ENCODE measurements around the gene LAPTM4A.

GRCh38 chr2:19801152-19801749 lies 100.5 kb downstream of the TTC32 start:
- RRBS: no CpG with 5 or more reads among the region's 13 CpGs

GRCh38 chr2:19891986-19892330 lies 9.8 kb downstream of the TTC32 start:
- RRBS: no CpG with 5 or more reads among the region's 4 CpGs

DNA sequence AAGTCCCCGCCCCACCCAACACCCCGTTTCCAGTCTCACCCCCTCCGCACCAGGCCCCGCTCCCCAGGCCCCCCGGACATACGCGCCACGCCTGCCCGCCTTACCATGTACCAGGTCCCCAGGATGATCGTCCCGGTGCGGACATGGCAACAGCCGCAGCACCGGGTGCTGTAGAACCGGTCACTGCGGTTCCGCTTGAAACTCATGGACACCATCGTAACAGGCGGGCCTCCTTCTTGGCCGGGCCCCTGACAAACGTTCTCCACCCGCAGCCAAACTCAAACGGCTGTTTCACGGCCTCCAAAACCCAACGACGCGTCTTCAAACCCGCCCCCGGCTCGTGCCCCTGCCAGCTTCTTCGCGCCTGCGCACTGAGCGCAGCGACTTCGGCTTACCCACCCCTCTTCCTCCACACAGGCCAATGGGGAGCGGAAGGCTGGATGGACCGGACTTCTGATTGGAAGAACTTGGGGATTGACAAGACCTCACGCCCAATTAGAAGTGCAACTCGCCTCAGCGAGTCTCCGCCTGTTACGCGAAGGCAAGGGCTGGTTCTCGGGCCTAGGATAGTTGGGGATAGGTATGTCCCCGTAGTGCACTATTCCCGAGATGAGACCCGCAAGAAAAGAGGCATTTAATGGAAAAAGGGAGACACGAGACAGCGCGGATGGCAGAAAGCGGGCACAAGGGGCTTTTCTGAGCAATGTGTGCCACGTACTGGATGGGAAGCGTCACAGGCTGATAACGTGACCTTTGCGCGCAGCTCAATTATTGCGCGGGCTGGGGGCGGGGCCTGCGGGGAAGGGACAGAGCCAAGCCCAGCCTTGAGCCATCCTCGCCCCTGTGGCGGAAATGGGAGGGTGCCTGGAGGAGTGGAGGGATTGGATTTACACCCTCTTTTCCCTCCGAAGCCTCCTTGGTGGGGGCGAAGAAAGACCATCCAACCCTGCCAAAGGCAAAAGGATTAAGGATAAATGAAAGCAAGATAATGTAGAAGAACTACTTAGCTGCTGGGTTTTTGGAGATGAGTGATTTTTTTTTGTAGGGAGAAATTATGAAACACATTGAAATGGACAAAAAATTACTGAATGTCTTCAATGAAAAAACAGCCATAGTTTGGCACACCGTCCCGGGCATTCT lies at the start of gene LAPTM4A:
TSS of gene LAPTM4A (minus strand) at position 323 of the 1,140 bp plus-strand sequence.
- RRBS: 1% methylated on average over 26 of the region's 67 CpGs

GRCh38 chr2:20221616-20221980 lies 3.3 kb downstream of the SDC1 start:
- RRBS: no CpG with 5 or more reads among the region's 2 CpGs

GRCh38 chr2:20231462-20232004 lies 6.6 kb upstream of the SDC1 start:
- RRBS: no CpG with 5 or more reads among the region's 9 CpGs

DNA sequence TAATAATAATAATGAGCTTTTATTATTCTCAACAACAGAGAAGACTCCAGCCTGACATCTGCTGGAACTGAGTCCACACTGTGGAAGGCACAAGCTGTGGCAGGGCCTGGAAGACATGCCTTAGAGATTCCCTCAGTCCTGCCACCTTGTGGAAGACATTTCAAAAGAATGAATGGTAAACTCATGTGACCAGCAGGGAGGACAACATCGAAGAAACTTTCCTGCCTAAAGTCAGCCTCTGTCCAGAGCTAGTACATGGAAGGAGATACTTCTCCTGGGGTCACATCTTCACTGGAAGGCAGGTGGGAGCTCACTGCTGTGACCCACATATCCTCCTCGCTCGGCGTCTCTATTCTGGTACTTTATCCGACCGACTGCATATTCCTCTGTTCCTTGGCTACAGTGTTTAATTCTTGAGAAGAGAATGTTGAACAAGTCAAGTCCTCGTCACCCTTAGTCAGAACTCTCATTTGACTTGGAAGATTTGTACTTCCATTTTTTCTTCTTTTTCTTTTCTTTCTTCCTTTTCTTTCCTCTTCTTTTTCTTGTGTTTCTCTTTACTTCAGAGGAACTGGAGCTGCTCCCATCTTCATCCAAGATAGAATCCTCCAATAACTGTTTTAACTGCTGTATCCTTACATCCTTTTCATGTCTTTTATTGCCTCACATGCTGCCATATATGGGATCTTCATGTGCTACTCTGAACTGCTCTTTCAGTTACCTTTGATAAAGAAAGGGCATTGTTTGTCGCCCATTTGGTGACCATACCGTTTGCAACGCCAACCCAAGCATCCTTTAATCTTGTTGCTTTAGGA lies 59.4 kb downstream of the PUM2 start:
- RRBS: no CpG with 5 or more reads among the region's 10 CpGs

GRCh38 chr2:20423747-20424163 lies 23.1 kb upstream of the RHOB start:
- RRBS: no CpG with 5 or more reads among the region's 2 CpGs

- RRBS: 1% methylated on average over 18 of the region's 29 CpGs
Measured at GRCh38 chr2:20447243-20447423, 259 bp downstream of the RHOB start.

- RRBS: no CpG with 5 or more reads among the region's 6 CpGs
Measured at GRCh38 chr2:20474813-20475714, 28.2 kb downstream of the RHOB start.

- RRBS: no CpG with 5 or more reads among the region's 7 CpGs
Measured at GRCh38 chr2:20483172-20483953, 36.5 kb downstream of the RHOB start.

DNA sequence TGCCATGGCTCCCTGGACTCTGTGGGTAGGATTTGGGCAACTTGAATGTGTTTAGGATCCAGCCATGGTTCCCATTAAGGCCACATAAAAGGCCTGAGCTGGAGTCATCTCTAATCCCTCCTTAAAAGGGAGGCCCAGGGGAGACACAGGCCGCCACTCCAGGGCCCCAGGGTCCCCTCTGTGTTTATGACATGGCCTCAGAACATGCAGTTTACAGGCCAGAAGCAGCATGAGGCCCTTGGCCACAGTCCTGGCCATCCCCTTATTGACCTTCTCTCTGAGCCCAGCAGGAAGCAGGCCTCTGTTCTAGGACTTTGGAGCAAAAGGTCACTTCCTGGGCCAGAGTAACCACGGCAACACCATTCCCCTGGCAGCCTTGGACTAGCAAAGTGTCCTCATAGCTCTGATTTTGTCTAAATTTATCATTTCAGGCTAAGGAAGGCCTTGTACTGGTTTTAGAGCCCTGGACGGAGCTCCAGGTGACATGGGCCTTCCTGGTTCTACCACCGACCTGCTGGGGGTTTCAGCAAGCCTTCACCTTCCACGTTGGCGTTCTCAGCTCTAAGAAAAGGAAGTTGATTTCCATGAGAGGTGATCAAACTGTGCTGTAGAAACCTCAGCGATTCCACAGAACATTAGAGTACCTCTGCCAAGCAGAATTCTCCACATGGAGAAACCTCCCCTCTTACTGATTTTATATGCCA lies 53.8 kb downstream of the HS1BP3 start:
- RRBS: no CpG with 5 or more reads among the region's 7 CpGs

- RRBS: no CpG with 5 or more reads among the region's 8 CpGs
Measured at GRCh38 chr2:20620309-20620736, 30.6 kb downstream of the HS1BP3 start.

GRCh38 chr2:20635065-20635613 lies 15.8 kb downstream of the HS1BP3 start:
- RRBS: no CpG with 5 or more reads among the region's 6 CpGs

DNA sequence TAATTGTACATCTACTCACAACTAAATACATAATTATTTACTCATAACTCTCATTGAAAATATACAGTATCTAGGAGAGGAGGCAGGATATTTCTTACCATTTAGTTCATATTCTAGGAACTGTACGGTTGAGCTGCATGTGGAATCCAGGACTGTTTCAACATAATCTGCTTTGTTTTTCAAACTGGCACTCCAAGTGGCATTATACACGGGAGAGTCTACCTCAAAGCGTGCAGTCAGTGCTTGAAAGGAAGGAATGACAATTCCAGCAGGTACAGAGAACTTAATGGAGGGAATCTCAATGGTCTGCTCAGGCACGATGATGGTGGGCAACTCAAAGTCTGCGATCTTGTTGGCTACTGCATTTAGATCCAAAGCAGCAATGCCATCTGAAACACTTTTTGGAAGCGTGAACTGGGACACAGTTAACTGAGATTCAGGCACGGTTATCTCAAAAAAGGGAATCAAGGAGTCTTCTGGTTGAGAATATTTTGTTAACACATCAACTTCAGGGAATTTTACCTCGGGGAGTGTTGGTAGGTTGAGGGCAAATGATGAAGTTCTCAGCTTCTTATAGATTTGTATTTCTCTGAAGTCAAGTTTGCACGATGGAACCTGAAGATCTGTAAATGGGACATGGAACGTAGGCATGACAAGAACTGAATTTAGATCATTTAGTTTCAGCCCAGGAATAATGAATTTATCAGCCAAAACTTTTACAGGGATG lies 38.7 kb downstream of the APOB start:
- RRBS: no CpG with 5 or more reads among the region's 10 CpGs

DNA sequence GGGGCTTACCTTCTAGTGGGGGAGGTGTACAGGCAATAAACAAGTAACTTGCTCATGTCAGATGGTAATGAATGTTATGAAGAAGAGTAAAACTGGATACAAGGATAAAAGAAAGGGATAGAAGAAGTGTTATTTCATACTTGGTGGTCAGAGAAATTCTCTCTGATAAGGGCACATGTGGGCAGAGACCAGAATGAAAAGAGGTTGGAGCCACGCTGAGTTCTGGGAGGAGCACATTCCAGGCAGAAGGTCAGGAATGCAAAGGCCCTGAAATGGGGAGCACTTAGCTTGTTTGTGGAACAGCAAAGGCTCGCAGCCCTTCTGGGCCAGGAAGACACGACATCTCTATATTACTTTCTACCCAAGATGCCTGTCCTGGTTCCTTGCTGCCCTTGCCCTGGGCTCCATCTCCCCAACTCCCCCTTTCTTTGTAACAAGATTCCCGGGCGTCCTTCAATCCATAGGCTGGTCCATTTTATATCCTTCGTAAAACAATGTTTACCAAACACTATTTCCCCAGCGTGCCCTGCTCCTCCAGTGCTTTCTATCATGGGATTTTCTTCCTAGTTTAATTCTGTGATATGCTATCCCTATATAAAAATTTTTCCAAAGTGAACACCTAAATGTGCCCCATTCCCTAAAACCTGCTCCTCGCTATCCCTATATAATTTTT lies 26.4 kb downstream of the APOB start:
- RRBS: no CpG with 5 or more reads among the region's 8 CpGs

- RRBS: no CpG with 5 or more reads among the region's 5 CpGs
Measured at GRCh38 chr2:21020713-21021838, 22.8 kb downstream of the APOB start.

DNA sequence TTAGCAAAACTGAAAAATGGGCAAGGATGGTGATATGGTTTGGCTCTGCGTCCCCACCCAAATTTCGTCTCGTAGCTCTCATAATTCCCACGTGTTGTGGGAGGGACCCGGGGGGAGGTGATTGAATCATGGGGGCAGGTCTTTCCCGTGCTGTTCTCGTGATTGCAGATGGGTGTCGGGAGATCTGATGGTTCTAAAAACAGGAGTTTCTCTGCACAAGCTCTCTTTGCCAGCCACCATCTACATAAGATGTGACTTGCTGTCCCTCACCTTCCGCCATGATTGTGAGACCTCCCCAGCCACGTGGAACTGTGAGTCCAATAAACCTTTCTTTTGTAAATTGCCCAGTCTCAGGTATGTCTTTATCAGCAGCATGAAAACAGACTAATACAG lies 4.0 kb downstream of the APOB start:
- RRBS: no CpG with 5 or more reads among the region's 10 CpGs

- RRBS: no CpG with 5 or more reads among the region's 21 CpGs
Measured at GRCh38 chr2:21042748-21043494, 952 bp downstream of the APOB start.

DNA sequence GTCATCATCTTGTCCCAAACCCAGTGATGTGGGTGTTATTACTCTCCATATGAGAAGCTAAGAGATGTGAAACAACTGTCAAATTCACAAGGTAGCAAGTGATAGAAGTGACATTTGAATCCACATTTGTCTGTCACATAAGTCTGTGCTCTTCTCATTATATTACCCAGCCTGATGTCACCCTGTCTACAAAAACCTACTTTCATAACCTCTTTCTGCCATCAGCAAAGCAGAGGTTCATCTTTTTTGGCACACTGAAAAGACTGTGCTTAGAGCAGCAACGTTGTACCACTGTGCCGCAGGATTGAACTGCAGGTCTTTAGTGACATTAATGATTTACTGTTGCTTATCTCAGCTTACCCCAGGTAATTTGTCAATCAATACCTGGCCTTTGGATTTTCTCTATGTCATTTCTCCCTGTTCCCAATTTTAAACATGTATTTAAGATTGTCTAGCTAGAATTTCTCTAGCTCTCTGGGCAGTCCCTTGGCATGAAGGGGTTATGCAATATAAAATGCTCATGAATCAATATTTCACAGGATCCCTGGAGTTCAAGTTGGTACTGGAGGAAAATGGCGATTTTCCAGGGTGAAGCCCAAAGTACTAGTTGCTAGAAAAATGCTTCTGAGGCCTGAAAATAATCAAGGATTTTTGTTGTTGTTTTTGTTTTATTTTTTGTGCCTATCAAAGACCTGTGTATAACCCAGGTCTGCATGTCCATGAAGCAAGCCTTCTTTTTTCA lies 31.3 kb upstream of the TDRD15 start:
- RRBS: no CpG with 5 or more reads among the region's 3 CpGs

GRCh38 chr2:21101345-21101735 lies 22.4 kb upstream of the TDRD15 start:
- RRBS: no CpG with 5 or more reads among the region's 18 CpGs

Data from T47D (cell line).